Ileum (tissue), 1 donor: ENCODE data around the genes SMN2, NAIP, MAP1B and MRPS27.

- PRO-cap = no peak
Observed at GRCh38 chr5:69416062-69417246, 1.5 kb downstream of the MARVELD2 start.

- PRO-cap = no peak
Observed at GRCh38 chr5:69513893-69514272, 21.3 kb downstream of the OCLN start.

GRCh38 chr5:70049536-70049872 is at the start of gene SMN2:
Gene SMN2, plus strand, starts transcription at chr5:70049669.
- PRO-cap = no peak

- PRO-cap = no peak
Observed at GRCh38 chr5:71025198-71025599, at the start of gene NAIP. Gene NAIP, minus strand, starts transcription at chr5:71025339.

GRCh38 chr5:71631926-71632759 is 45.0 kb downstream of the MCCC2 start:
- PRO-cap = no peak

GRCh38 chr5:71694079-71694560 is 25.0 kb upstream of the CARTPT start:
- PRO-cap = no peak

- PRO-cap = bidirectional peak, plus-strand start at chr5:72107477, minus-strand start at chr5:72107289
Observed at GRCh38 chr5:72106729-72107895, at the start of gene MAP1B. Gene MAP1B, plus strand, starts transcription at chr5:72107475.

DNA sequence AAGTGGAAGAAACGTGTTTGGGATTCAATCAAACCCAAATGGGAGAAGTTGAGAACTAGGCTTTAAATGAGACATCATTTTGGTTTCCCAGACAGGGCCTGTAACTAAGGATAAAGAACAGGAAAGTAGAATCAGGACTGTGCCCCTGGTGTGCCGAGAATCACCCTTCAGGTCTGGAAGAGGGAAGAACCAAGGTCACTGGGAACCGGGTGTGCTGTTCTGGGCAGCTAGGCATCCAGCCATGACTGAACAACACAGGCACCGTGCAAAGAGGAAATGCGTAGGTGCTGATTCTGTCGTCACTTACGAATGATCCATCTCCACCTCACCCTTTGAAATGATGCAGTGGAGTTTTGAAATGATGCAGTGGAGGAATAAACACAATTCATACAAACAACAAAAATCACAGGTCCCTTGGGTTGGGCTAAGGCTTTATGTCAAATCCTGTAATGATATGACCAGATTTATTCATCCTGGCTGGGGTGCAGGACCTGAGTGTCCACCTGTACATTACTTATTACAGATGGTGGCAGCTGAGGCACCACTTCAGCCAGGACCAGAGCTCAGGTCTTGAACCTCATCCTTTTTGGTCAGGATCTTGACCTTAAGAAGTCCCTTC is 64.4 kb downstream of the MAP1B start:
- PRO-cap = no peak

- PRO-cap = no peak
Observed at GRCh38 chr5:72194698-72195594, 87.7 kb downstream of the MAP1B start.

GRCh38 chr5:72205073-72206205 is 98.2 kb downstream of the MAP1B start:
- PRO-cap = unidirectional peak, plus-strand start at chr5:72205554

DNA sequence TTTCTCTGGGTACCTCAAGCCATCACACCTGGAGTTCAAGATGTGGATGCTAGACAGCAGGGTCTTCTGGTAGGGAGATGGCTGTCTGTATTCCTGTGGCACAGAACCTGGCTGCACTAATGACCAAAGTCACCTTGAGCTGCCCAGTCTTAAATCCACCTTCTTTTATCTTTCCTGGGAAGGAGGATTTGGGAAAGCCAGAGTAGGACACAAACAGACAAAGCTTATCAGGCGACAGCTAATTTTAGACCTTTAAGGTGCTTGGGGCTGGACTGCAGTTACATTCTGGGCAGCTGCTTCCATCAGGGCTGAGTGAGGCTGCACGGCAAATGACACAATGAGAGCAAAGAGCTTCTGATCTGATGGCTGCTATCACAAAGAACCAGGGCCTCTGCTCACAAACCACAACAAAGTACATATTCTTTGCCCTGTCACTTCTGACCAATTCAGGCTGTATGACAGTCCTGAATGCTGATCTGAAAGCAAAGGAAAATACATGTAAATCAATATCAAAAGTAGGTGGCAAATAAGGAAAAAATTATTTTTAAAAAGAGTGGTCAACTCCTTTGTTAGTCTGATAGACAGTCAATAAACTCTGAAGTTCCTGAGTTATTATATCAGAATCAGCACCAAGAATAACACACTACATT is 93.1 kb downstream of the MRPS27 start:
- PRO-cap = no peak

GRCh38 chr5:72246784-72247274 is 73.2 kb downstream of the MRPS27 start:
- PRO-cap = no peak

- PRO-cap = bidirectional peak, plus-strand start at chr5:72320426, minus-strand start at chr5:72320207
Observed at GRCh38 chr5:72319564-72320482, at the start of gene MRPS27. Gene MRPS27, minus strand, starts transcription at chr5:72320240.

DNA sequence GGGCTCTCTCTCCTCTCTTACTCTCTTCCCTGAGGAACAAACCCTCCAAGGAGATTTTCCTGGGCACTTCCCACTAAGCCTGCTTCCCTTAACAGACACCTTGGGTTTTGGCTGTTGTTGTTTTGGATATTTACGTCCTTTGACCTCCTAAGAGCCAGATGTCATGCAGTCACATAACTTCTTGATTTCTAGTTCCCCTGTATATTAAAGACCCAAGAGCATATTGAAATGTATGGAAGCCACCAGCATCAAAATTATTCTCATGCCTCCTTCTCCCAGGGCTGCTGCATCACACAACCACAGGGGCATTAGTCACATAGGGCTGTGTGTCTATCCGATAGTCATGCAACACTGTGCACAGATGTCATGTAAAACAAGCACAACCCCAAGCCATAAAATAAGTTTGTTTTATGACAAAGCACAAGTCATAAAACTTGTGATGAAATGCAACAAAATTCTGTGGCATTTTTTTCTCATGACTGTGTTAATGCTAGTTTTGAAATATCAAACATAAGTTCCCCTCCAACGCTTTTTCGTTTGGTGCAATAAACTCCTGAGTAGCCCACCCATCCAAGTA is 93.1 kb upstream of the ZNF366 start:
- PRO-cap = no peak

- PRO-cap = no peak
Observed at GRCh38 chr5:72951723-72952557, 3.9 kb upstream of the FCHO2 start.

DNA sequence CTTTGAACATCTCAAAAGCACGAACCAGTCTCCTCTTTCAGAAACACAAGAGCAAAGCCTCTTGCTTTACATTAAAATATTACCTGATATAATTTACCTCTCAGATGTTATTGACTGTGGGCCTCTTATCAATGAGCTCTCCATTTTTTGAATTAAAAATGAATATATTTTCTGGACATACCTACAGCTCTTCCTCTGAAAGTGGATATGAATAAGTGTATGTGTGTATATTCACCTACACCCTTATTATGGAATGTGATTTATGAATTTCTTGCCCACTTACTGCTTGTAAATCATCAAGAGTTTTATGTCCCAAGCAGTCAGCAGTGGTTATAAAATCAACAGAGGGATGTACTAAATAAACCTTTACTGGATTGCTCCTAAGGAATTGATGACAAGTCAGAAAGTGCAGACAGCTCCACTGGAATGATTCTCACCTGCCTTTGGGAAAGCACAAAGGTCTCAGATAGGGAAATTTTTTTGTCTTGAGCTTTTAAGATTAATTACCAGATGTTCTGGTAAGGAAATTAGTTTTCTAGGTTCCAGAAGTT is 9.2 kb downstream of the TMEM174 start:
- PRO-cap = no peak

DNA sequence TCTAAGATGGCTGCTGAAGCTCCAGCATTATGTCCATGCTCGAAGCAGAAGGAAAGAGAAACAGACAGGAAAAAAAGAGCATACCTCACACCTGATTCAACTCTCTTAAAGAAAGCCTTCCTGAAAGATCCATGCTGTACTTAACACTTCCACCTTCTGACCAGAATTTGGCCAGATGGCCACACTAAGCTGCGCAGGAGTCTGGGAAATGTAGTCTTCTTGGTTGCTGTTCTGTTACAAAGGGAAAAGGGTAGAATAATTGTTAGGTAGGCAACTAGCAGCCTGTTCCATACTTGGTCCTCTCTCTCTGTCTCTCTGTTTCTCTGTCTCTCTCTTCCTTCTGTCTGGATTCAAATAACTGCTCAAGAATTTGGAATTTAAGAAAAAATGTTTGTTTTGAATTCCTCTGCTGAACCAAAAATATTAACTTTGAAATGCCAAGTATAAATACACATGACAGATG is 16.0 kb downstream of the TMEM174 start:
- PRO-cap = no peak

GRCh38 chr5:73273248-73274070 is 100.5 kb downstream of the TMEM174 start:
- PRO-cap = no peak

- PRO-cap = no peak
Observed at GRCh38 chr5:73274638-73275759, 102.0 kb downstream of the TMEM174 start.

DNA sequence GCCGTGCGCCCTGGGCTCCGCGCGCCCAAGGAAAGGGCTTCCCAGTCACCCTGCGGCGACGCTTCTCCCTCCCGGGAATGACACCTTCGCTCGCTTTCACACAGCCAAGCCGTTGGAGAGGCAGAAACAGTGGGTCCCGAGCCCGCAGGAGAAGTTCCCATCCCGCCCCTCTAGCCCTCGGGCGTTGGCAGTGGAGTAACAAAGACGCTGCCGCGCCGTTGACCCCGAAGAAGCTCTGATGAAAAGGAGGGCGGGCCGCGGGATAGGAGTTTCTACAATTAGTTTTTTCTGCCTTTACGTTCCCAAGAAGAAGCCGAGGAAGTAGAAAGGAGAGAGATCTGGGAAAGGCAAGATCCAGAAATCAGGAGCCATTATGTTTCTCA is 126.2 kb downstream of the TMEM174 start:
- PRO-cap = no peak